ENCODE measurements around the gene AS3MT.

DNA sequence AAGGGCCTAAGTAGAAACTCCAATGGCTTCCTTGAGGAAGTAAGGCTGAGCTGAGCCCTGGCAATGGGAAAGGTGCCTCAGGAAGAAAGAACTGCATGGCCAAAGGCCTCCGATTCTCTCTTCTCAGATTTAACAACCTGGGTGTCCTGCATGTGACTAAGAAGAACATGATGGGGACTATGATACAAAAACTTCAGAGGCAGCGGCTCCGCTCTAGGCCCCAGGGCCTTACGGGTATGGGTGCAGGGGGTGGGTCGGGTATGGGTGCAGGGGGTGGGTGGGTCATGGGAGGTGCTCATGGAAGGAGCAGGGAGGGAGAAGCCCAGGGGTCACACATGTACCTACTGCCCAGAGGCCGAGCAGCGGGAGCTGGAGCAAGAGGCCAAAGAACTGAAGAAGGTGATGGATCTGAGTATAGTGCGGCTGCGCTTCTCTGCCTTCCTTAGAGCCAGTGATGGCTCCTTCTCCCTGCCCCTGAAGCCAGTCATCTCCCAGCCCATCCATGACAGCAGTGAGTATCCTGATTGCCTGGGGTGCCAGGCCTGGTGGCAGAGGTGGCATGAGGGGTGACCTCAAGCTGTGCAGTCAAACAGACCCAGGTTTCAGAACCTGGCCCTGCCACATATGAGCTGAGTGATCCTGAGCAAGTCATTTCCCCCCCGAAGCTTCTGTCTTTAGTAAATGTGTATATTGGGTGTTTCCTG, 1.8 kb downstream of the NFKB2 start:
- RRBS = no CpG with 5 or more reads among the region's 10 CpGs

DNA sequence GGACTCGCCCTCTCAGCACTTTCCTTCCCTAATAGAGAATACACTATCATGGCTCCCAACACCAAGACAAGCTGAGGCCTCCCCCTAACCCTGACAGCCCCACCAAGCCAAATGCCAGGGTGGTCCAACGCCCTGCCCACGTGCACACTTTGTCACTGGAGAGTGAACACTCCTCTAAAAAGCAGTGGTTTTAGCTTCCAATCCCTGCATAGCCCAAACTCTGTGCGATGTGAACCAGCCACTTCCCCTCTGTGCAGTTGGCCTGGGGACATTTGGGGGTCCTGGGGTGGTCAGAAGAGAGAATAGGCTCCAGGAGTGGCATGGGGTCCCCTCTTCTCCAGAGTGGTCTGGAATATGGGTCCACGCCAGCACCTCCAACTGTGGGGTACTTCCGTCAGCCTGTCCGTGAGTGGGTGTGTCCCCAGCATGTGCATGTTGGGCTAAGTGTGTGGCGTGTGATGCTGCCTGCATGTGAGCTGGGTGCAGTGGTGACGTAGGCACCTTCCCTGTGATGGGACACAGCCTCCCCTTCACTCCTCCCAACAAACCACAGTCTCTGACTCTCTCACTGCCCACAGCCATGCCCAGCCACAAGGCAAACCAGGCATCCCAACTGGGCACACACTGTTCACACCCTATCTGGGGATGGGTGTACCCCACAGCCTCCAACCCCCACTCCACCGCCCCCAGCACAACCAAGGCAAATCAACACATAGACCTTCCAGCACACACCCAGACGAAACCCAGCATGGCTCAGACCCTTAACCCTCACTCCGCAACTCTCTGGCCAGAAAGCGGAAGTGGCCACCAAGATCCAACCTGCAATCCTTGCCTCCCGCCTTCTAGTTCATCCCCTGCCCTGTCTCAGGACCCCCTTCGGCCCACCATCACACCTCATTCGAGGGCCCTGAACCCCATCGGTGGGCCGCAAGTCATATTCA, 10.6 kb downstream of the PSD start:
- RRBS = no CpG with 5 or more reads among the region's 18 CpGs

DNA sequence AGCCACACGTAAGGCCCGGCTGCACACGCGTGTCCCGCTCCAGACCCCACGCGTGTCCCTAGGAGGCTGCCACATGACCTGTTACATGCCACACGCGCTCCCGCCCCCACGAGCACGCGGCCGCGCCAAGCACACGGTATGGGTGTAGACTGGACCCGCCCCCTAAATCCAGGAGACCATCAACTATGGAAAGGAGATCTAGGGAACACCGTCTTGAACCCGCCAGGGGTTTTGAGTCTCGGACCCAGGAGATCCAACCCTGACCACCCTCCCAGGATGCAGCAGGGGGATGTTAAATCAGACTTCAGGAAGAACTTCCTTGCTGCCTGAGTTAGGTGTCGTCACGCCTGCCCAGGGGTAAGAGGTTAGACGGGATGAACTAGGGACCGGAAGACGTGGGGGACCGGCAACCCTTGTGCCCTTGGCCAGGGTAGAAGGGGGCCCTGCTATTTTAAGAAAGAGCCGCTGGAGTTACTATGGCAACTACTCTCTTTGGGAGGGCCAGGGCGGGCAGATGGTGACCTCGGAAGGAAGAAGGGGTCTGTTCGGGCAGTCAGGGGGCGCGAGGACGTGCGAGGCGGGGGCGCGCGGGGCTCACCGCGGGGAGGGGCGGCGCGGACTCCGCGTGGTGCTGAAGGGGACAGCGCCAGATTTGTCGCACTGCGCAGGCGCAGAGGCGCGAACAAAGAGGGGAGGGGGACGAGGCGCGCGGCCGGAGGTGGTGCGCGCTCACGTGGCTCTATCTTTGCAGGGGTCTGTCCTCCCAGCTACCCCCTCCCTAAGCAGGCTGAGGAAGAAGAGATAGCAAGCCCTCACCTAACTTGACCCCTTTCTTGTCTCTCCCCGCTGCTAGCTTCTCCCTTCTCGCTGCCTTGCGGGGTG, 714 bp upstream of the PSD start:
- RRBS = no CpG with 5 or more reads among the region's 62 CpGs

DNA sequence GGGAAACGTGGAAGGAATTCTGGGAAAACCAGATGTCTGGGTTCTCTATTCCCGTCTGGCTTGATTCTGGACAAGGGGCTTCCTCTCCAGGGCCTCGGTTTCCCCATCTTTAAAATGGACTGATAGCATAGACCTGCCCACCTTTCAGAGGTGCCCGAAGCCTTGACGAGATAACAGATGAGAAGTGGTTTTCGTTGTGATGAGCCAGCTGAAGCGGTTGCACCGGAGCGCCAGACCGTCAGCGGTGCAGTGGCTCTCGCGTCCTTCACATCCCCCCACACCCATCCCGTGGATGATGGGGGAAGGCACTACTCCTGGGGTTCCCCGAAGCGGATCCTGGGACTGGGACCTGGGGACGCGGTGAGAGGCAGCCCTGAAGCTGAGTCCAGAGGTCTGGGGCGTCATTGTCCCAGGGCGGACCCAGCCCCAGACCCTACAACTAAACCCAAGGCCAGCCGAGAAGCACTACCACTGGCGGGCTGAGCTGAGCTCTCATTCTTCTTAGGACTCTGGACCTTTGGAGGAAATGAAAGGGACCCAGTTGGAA, 623 bp upstream of the FBXL15 start:
- RRBS = no CpG with 5 or more reads among the region's 22 CpGs

- RRBS = no CpG with 5 or more reads among the region's 7 CpGs
These were observed 4.4 kb upstream of the C10orf95 start for GRCh38 chr10:102455625-102456321.

DNA sequence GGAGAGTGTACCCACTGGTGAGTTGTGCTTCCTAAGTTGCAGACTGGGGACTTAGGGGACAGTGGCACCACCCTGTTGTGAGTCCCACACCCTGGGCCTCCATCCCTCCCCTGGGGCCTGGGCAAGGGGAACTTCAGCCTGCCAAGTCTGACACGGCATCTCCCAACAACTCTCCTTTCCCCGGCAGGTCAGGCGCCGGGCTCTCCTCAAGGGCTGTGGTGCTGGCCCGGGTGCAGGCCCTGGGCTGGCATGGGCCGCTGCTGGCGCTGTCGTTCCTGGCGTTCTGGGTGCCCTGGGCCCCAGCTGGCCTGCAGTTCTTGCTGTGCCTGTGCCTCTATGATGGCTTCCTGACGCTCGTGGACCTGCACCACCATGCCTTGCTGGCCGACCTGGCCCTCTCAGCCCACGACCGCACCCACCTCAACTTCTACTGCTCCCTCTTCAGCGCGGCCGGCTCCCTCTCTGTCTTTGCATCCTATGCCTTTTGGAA, 9.3 kb downstream of the MFSD13A start:
- RRBS = no CpG with 5 or more reads among the region's 17 CpGs

- RRBS = no CpG with 5 or more reads among the region's 4 CpGs
These were observed 64.2 kb upstream of the TRIM8 start for GRCh38 chr10:102580101-102580507.

GRCh38 chr10:102644796-102645804, 821 bp downstream of the TRIM8 start:
- RRBS = 24% methylated on average over 23 of the region's 69 CpGs

DNA sequence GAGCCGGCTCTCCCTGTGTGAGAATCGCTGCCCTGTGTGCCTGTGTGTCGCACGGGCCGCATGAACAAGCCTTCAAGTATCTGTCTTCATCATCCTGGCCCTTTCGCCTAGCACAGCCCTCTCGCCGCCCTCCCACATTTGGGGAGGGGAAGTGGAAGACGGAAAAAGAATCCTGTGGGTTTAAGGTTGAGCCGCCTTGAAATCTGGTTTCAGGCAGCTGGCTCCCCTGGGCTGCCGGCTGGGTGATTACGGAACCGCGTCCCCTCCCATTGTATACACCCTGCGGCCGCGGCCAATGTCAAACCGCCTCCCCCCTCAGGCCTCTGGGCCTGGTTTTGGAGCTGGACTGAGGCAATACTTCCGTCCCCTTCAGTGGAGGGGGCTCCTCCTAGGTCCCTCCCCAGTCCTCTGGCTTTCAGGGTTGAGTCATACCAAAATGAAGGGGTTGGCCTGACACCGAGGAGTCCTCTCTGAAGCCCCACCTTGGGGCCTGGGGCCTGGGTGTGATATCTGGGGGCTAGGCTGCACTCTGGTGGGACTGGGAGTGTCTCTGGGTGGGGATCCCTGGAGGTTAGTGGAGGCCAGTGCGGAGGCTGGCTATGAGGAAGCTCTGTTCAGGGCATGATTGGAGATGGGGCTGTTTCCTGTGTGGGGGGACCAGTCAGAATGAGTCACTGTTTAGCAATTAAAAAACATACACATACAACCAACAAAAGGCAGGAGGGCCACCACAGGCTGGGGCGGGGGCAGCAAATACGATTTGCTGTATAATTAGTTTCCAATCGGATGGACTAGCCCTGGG, 1.7 kb downstream of the TRIM8 start:
- RRBS = 7% methylated on average over 1 of the region's 24 CpGs

DNA sequence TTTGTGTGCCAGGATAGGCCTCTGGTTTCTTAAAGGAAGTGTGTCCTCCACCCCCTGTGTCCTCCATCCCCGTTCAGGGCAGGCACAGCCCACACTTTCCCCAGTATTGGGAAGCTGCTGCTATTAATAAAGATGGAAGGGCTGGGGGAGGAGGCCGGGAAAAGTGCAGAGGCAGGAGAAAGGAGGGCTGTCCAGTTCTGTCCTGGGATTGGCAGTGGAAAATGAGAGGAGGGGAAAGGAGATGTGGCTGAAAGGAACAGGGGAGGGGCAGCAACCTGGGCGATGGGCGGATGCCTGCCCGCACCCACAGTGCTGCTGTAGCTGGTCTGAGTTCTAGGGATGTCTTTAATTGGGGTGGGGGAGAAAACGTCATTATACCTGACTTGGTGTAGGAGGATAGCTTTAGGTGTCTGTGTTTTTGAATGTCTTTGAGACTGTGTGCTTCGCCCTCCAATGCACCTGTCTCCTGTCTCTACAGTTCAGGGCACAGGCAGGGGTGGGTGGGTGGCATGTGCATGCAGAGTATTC, 2.4 kb downstream of the TRIM8 start:
- RRBS = no CpG with 5 or more reads among the region's 7 CpGs

GRCh38 chr10:102657657-102657868, 13.3 kb downstream of the TRIM8 start:
- RRBS = no CpG with 5 or more reads among the region's 7 CpGs

GRCh38 chr10:102657869-102658962, 13.9 kb downstream of the TRIM8 start:
- RRBS = no CpG with 5 or more reads among the region's 17 CpGs

DNA sequence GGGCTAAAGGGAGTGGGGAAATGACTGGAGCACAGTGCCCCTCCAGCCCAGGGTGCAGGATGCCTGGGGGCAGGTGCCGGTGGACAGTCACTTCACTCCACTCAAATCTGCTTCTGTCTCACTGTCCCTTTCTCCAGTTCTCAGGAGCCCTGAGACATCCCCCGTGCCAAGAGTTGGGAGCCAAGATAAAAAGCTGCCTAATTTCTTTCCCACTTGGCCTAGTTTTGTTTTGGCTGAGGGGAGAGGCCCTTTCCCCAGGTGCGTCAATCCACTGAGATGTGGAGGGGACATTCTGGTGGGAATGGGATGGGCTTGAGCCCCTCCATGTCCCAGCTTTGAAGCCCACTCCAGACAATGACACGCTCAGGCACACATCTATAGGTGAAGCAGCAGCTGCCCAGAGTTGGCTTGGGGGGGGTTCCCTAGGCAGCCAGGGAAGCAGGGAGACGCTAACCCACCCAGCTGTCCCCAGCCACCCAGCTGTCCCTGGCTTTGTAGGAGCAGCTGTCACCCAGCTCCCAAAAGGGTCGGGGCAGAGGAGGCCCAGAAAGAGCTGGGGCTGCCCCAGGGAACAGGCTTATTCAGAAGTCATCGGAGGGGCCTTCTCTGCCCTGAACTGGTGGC, 16.3 kb downstream of the TRIM8 start:
- RRBS = no CpG with 5 or more reads among the region's 7 CpGs

- RRBS = no CpG with 5 or more reads among the region's 8 CpGs
These were observed 30.4 kb downstream of the WBP1L start for GRCh38 chr10:102773898-102774875.

GRCh38 chr10:102799666-102800730, 37.2 kb downstream of the CYP17A1 start:
- RRBS = no CpG with 5 or more reads among the region's 16 CpGs

DNA sequence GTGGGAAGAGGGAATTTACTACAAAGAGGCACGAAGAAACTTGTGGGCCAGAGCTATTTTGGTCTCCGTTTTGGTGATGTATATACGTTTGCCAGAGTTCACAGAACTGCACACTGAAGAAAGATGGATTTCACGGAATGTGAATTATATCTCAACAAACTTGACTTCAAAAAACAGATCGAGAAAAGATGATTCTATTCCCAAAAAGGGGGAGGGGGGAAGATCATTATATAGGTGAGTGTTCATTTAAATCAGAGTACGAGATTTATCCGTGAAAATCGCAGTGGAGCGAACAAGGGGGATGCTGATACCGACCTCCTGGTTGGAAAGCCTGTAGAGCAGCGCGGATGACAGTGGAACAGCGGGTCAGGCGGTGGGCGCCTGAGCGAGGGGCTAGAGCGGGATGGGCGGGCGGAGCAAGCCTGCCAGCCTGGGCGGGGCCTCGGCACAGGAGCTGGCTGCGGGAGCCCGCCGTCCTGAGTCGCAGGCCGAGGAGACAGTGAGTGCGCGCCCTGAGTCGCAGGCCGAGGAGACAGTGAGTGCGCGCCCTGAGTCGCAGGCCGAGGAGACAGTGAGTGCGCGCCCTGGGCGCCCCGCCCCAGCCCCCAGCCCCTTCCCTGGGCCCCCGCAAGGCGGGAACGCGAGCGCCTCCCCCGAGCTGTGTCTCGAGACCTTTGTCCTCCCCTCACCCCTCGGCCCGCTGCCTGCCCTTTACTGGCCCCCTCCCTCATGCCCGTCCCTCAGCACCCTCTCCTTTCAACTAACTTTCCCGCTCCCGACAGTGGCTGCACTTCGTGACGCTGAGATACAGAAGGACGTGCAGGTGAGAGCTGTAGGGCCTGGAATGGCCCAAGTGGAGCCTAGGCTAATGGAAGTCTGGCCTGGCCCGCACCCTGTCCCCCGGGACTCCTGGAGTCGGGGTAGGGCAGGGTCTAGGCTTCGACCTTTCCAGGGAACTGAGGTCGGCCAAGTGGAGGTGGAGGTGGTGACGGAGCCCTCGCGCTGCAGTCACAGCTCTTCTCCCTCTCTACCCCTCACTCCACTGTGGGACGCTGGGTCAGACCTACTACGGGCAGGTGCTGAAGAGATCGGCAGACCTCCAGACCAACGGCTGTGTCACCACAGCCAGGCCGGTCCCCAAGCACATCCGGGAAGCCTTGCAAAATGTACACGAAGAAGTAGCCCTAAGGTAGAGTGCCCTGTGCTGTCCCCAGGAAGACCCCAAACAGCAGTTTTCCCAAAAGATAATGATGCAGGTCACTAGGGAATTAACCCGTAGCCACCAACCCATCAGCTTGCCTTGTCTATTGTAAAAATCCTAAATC, at the start of gene AS3MT:
AS3MT (plus strand) TSS at position 448 of the 1,325 bp plus-strand sequence.
- RRBS = no CpG with 5 or more reads among the region's 69 CpGs

GRCh38 chr10:102872185-102872714, 3.0 kb downstream of the AS3MT start:
- RRBS = no CpG with 5 or more reads among the region's 3 CpGs

DNA sequence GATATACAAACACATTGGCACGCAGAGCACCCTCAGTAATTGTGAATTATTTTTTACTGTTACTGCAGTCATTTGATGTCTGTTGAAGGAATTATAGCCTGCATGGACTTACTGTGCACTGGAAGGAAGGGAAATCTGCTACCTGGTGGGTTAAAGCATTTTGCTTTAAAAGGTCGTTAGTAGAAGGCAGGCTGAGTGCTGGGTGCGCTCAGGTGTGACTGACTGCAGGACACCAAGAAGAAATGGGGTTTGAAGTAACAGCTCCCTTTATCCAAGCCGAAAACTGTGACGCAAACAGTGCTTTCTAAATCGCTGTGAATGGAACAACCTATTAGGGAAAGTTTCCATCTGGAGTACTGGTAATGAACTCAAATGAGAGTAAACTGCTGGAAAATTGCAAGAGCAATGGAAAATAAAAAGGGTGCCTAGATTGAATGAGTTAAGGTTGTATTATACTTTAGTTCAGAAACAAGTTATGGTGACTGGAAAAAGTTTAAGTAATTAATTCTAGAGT, 95.3 kb downstream of the CNNM2 start:
- RRBS = no CpG with 5 or more reads among the region's 6 CpGs

DNA sequence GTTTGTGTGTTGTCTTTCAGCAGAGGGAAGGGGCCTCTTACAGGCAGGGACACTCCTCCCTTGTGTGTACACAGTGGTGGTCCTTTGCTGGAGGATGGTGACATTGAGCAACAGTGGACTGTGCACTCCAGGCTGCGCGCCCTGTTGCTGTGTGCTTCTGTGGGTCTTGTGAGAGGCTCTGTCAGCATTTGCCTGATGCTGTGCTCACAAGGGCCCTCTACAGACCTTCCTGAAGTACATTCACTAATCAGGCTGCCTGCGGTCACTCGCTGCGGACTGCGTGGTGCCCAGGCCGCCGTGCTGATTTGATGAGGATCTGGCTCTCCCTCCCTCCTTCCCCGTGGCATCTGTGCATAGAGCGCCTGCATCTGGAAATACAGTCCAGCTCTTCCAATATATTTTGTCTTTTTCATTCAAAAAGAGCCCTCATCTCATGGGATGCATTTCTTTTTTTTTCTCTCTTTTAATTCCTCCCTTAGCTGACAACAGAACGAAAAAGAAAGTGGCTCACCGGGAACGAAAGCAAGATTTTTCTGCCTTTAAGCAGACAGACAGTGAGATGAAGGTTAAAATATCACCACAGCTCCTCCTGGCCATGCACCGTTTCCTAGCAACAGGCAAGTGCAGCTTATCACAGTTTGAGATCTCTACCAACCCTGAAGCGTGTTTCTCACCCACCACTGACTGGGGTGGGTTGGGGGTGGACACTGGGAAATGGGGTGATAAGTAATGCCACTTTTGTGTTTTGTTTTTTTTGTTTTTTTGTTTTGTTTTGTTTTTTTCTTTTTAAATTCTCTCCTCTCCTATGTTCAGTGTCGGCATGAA, 136.0 kb downstream of the CNNM2 start:
- RRBS = no CpG with 5 or more reads among the region's 16 CpGs

DNA sequence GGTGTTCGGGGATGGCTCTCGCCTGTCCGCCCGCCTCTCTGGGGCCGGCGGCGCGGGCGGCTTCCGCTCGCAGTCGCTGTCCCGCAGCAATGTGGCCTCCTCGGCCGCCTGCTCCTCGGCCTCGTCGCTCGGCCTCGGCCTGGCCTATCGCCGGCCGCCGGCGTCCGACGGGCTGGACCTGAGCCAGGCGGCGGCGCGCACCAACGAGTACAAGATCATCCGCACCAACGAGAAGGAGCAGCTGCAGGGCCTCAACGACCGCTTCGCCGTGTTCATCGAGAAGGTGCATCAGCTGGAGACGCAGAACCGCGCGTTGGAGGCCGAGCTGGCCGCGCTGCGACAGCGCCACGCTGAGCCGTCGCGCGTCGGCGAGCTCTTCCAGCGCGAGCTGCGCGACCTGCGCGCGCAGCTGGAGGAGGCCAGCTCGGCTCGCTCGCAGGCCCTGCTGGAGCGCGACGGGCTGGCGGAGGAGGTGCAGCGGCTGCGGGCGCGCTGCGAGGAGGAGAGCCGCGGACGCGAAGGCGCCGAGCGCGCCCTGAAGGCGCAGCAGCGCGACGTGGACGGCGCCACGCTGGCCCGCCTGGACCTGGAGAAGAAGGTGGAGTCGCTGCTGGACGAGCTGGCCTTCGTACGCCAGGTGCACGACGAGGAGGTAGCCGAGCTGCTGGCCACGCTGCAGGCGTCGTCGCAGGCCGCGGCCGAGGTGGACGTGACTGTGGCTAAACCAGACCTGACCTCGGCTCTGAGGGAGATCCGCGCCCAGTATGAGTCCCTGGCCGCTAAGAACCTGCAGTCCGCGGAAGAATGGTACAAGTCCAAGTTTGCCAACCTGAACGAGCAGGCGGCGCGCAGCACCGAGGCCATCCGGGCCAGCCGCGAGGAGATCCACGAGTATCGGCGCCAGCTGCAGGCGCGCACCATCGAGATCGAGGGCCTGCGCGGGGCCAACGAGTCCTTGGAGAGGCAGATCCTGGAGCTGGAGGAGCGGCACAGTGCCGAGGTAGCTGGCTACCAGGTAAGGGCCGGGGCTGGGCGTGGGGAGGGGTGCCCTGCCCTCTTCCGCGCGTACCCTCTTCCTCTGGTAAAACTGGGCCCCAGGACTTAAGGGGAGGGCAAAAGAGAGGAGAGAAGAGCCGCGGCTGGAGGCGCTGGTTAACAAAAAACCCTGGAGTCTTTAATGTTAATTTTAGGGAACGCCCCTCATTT, 727 bp downstream of the INA start:
- RRBS = 1% methylated on average over 17 of the region's 140 CpGs

All from Ishikawa (cell line).